Skeletal muscle cell (primary cell): ENCODE results near the gene RAB39B.

- RRBS: no CpG with 5 or more reads among the region's 6 CpGs
These were observed 1.1 kb downstream of the FUNDC2 start for GRCh38 chrX:155027708-155028197.

GRCh38 chrX:155028788-155029470, 2.3 kb downstream of the FUNDC2 start:
- RRBS: no CpG with 5 or more reads among the region's 3 CpGs

- RRBS: no CpG with 5 or more reads among the region's 2 CpGs
These were observed 18.5 kb downstream of the CMC4 start for GRCh38 chrX:155052492-155052836.

- RRBS: no CpG with 5 or more reads among the region's 2 CpGs
These were observed 2.8 kb downstream of the CMC4 start for GRCh38 chrX:155068037-155068544.

DNA sequence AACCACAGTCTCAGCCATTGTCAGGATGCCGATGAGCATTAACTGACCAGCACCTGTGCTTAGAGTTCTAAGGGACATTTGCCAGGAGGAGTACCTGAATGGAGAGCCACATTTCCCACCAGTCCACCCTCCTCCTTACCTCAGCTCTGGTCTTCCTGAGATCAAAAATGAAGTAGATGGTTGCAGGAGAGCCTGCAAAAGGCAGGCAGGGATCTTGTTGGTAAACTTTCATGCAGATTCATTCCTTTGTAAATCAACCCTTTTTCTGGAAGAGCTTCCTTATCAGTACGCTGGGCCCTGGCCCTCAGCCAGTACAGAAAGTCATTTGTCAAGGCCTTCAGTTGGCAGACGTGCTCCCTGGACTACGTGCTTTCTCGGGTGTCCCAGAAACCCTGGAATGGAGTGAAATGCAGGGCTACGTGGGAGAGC, 68.7 kb upstream of the VBP1 start:
- RRBS: no CpG with 5 or more reads among the region's 6 CpGs

GRCh38 chrX:155263759-155264745, at the start of gene RAB39B:
TSS of gene RAB39B (minus strand) at chrX:155264491.
- RRBS: 3% methylated on average over 10 of the region's 59 CpGs

DNA sequence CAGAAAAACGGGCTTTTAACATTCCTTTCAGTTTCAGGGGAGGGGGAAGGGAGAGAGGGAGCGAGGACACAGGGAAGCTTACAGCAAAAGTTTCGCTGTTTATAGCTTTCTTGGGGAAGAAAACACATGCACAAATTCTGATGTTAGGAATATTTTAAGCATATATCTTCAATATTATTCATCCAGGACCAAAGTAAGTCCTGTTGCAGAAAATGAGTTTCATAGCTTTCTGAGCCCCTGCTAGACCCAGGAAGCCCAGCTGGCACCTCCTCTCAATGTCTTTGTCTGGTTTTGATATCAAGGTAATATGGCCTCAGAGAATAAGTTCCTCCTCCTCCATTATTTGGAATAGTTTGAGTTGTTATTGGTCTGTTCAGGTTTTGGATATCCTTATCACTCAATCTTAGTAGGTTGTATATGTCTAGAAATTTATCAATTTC, 29.1 kb upstream of the TMLHE start:
- RRBS: no CpG with 5 or more reads among the region's 3 CpGs